WTC11 (cell line): ENCODE measurements around a stretch of chr4.

GRCh38 chr4:52853290-52853730 lies 8.8 kb upstream of the RASL11B start:
- PRO-cap, result no peak

- PRO-cap, result unidirectional peak, minus-strand start at chr4:52863311
These were observed 997 bp downstream of the RASL11B start for GRCh38 chr4:52863054-52863573.

DNA sequence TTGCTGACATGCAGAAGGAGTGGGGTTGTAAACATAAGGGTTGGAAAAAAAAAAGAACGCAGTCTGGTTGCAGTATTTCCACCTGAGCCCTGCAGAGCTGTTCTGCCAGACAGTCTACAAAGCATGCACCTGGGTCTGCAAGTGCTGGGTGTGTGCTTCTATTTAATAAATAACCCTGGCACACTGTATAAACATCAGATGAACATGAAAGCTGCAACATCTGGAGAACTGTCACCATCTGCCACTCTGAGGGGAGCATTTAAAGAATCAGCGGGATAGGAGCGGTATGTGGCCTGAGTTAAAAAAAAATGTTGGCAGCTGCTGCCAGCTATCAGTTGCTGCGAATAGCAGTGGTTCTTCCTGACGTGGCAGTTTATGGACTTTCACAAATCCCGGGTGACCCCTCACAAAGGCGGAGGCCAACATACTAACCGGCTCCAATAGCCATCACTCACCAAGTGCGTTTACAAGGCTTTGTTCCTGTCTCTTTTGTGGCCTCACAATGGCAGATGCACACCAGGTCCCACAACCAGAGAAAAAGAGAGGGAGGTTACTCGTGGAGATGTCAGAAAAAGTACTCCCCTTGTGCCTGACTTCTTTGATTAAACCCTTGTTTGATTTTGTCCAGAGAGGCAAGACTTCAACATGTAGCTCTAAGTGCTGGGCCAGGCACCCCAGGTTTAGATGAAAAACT lies 95.2 kb downstream of the RASL11B start:
- PRO-cap, result no peak

- PRO-cap, result no peak
These were observed 134.2 kb downstream of the RASL11B start for GRCh38 chr4:52996193-52996781.

GRCh38 chr4:53022397-53022825 lies 160.3 kb downstream of the RASL11B start:
- PRO-cap, result no peak

DNA sequence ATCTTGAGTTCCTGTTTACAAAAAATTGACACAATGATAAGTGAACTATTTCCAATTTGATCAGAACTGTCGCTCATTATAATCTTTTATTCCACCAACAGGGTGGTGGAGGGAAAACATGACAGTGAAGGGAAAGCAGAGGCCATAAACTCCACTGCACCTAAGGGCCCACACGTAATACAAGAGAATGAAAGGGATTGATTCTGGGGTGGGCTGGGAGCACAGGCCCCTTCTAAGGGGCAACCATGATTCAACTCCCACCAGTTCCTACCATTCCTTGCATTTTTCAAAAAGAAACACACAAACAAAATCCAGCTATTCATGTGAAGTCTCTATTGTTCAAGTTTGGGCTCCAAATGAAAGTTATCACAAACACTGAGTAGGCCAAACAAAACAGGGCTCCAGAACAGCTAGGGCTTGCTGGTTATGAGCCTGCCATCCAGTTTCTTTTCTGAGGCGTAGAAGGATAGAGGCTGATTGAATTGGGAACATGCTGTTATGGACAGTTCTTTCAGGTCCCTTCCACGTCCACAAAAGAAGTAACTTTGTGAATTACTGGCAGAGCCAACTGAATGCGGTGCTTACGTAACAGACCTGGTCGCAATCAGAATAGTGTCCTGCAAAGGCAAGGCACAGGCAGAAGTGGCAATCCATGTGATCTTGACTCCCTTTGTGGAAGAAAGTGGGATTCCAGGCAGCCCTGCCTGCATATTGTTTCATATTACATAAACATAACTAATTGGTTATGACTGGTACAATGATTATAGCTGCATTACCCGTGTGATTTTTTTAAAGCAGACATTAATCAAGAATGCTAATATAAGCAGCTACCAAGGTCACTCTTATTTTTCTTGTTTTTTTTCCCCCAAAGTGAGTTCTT lies 244.5 kb downstream of the SCFD2 start:
- PRO-cap, result no peak

GRCh38 chr4:53261119-53261617 lies 104.7 kb downstream of the SCFD2 start:
- PRO-cap, result no peak

DNA sequence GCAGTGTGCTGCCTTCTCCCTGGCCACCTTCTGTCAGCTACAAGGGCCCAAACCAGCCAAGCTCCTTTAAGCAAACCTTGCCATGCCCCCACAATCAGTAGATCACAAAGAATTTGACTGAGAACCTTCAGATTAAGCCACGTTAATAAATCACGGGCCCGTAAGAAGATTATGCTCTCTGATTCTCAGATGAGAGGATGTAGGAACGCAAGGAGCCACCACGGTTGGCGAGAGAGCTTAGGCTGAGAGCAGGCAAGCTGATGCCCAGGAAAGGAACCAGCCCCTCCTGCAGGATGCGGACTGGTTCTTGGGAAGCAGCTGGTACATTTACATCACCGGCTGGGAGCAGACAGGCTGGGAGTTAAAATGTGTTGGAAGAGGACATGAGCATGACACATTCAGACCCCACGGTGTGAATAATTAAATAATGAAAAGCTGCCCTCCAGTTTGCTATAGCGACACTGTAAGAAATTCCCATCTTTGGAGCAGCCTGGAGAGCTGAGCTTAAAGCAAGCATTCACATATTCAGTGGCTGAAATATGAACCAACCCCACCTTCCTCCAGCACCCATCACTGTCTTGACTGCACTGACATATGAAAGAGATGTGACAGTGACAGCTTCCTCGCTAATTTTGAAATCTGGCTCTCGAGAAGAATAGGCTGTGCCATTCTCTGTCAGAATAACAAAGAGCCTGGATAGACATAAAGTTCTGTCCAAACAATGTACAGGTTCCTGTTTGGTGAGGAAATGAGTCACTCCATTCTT lies 33.1 kb downstream of the LNX1 start:
- PRO-cap, result no peak

DNA sequence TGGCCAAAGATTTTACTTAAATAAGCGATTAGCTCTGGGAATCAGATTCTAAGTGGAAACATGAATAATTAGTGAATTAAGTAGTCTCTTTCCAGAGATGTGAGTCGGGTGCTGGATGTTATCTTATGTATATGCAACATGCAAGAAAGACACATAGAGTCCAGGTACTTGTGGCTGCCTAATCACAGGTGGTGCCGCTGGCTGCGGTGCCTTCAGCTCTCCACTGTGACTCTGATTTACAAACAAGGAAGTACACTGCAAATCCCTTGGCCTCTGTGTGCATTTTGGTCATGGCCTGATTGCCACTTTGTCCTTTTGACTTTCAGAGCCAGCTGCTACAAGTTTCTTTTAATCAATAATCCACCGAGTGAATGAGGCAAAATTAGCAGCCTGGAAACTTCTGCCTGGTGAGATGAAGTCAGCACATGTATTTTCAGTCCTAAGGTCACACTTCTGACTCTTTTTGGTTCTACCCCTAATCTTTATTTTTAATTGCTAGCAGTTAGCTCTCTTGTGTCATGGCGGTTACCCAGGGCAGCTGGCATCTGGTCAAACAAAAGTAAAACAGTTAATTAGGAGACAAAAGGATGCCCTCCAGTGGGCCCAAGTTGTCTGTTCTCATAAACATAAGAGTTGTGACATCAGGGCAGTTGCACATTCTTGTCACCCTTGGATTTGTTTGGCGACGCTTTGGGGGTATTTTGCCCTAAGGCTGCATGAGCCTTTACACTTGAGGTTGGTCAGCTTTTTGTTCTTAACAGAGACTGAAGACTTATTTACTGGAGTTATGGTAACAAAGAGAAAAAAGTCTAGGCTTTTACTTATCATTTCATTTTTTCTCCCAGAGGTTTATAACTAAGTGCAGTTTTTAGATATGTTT lies 62.3 kb upstream of the LNX1 start:
- PRO-cap, result no peak

- PRO-cap, result no peak
These were observed 134.4 kb downstream of the CHIC2 start for GRCh38 chr4:53929923-53930463.

- PRO-cap, result no peak
These were observed 70.2 kb downstream of the CHIC2 start for GRCh38 chr4:53993948-53994892.

DNA sequence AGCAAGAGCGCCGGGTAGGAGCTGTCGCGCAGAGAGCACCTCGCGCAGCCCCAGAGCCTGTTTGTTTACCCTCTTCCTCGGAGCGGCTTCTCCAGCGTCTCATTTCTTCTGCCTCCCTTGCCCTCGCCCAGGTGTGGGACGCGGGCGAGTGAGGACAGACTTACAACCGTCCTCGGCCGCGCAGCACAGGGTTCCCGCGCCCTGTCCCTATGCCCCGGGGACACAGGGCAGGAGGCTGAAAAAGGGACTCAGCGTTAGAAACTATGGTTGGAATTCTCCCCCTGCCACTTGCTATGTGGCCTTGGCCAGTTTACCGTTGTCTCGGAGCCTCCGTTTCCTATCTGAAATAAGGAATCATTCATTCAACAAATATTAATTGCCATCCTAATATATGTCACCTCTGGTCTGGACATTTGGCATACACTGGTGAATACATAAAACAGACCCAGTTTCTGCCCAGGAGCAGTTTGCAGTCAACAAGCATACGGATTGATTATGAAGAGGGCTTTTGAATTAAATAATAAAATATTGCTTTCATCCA lies 7.7 kb upstream of the GSX2 start:
- PRO-cap, result no peak

GRCh38 chr4:54197040-54197765 lies 31.9 kb upstream of the PDGFRA start:
- PRO-cap, result no peak

DNA sequence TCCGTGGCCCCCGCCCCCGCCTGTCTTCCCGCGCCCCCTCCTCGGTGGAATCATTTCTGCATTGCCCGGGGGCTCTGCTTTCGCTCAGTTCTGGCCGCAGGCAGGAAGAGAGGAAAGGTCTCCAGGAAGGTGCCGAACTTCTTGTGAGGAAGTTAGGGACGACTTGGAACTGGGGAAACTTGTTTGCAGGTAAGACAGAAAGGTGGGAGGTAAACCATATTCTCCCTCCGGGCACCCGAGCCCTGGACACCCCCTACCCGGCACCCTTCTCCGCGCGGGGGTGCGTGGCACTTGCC lies 1.3 kb downstream of the PDGFRA start:
- PRO-cap, result unidirectional peak, plus-strand start at position 87 of the sequence

GRCh38 chr4:54234218-54234746 lies 5.2 kb downstream of the PDGFRA start:
- PRO-cap, result no peak

DNA sequence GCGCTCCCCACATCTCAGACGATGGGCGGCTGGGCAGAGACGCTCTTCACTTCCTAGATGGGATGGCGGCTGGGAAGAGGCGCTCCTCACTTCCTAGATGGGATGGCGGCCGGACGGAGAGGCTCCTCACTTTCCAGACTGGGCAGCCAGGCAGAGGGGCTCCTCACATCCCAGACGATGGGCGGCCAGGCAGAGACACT lies 96.7 kb downstream of the PDGFRA start:
- PRO-cap, result no peak

GRCh38 chr4:54539410-54540064 lies 118.2 kb upstream of the KIT start:
- PRO-cap, result unidirectional peak, minus-strand start at chr4:54539675

DNA sequence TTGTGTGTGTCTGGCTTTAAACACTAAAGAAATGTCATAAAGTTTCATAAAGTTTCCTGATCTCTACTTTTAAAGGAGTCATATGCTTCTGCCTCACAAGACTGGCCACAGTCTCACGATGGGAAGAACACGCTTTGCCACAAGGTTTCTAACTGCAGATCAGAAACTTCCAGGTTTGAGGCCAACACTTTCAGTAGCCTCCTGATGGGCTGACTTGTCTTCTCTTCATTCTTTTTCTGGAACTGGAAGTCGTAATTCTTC lies 67.0 kb upstream of the KIT start:
- PRO-cap, result no peak

DNA sequence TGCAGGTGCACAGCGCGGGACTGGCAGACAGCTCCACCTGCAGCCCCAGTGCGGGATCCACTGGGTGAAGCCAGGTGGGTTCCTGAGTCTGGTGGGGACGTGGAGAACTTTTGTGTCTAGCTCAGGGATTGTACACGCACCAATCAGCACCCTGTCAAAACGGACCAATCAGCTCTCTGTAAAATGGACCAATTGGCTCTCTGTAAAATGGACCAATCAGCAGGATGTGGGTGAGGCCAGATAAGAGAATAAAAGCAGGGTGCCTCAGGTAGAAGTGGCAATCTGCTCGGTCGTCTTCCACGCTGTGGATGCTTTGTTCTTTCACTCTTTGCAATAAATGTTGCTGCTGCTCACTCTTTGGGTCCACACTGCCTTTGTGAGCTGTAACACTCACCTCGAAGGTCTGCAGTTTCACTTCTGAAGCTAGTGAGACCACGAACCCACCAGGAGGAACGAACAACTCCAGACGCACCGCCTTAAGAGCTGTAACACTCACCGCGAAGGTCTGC lies 24.8 kb upstream of the KIT start:
- PRO-cap, result no peak

DNA sequence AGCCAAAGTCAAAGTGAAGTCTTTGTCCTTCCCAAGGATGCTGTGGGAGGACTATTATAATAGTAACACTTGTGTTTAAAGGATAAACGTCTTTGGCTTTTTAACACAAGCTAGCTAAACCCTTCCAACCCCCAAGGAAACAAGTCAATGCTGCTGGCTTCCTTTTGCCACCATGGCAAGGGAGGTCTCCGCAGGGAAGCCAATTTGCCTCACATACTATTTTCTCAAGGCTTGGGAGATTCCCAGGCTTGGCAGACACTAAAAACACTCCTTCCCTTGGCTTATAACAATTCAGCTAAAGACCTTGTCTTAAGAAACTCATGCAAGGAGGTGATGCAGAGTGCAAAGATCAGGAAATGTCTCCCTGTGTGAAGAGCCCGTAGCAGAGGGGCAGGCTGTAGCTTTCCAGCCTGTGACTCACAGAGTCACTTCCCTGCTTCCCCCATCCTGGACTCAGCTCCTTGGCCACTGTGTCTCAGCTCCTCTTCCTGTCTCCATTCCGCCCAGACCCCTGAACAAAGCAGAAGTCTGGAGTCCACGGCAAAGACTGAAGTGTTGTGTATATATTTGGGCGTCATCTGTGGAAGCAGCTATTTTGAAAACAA lies 56.2 kb downstream of the KDR start:
- PRO-cap, result no peak